HT-29 (cell line): ENCODE data around the gene HYOU1.

DNA sequence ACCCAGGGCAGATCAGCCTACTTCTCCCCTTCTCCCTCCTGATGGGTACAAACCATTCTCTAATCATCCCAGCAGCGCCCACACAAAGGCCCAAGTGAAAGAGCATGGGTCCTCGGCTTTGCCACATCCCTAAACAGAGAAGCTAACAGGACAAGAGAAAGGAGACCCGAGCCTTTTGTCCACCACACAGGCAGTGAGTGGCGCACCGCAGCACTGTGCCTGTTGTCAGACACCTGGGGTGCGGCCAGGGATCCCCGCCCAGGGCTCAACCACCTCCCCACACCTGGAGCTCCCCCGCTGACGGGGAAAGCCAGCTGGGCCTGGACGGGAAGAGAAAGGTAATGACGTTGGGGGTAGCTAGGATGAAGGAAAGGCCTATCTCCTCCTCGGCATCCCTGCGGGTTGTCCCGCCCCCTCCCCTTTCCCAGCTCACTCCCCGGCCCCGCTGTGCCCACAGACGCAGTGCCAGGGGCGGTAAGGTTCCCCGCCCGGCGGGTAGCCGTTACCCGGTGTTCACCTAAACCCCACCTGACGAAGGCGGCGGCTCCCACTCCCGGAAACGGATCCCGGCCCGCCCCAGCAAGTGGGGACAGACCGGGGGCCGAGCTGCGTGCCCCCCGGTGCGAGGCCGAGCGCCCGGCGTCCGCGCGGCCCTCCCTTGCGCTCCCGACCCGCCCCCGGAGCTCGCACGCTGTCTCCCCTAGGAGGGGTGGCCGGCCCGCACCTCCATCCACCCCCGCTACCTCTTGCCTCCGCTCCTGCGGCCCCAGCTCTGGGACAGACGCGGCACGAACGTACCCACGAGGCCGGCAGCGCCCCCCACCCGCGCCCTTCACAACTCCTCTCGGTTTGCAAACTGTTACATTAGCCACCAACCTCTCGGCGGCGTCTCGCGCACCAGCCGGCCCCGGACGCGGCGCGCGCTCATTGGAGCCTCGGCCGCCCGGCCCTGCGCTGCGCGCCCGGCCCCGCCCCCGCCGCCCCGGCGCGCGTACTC is at the start of gene HYOU1:
Gene HYOU1 (minus strand): TSS at position 929 of the 997 bp plus-strand sequence.
- RAMPAGE, long total RNA = no peak

- RAMPAGE, long total RNA = no peak
Observed at GRCh38 chr11:119115905-119116294, 5.5 kb upstream of the HINFP start.

GRCh38 chr11:119232399-119232754 is 26.2 kb downstream of the CBL start:
- RAMPAGE, long total RNA = no peak

DNA sequence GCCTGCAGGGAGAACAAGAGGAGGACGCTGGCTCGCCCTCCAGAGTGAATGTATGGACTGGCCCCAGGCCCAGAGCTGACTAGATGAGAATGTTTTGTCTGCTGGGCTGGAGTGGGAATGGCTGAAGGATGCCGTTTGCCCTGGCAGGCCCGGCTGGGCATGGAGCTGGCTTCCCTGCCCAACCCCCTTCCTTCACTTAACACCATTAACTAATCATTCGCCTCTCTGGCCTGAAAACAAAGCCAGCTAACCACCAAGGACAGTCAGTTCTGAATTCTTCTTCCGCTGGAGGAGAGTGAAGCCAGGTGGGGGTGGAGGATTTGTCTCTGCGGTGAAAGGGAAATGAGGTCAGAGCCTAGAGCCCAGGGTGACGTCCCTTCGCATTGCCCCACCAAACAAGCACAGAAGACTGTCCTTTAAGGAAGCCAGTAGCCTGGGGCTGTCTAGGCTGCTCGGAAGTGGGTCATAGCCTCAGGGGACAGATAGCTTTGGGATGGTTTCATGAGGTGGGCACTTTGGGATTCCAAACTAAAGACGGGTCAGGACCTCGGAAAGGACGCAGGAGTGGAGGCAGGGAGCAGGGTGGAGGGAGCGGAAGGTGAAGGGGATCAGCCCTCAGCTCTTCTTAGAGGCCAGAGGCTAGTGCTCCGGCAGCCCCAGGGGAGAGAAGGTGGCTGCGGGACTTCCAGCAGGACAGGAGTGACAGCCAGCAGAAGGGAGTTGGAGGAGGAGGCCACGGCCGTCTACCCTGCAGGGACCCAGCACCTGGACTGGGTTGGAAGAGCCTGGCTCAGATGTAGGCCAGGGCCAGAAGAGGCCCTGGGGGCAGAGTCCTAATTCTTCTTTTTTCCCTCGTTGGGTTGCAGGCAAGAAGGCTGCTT is 1.9 kb upstream of the MCAM start:
- RAMPAGE, long total RNA = no peak

- RAMPAGE, long total RNA = no peak
Observed at GRCh38 chr11:119347961-119348613, 1.6 kb upstream of the MFRP start.

- RAMPAGE, long total RNA = no peak
Observed at GRCh38 chr11:119356075-119357159, 9.9 kb upstream of the MFRP start.

- RAMPAGE, long total RNA = no peak
Observed at GRCh38 chr11:119461184-119461854, 38.3 kb upstream of the THY1 start.

- RAMPAGE, long total RNA = no peak
Observed at GRCh38 chr11:119486079-119486334, 63.0 kb upstream of the THY1 start.

GRCh38 chr11:119492395-119492663 is 69.4 kb upstream of the THY1 start:
- RAMPAGE, long total RNA = no peak

DNA sequence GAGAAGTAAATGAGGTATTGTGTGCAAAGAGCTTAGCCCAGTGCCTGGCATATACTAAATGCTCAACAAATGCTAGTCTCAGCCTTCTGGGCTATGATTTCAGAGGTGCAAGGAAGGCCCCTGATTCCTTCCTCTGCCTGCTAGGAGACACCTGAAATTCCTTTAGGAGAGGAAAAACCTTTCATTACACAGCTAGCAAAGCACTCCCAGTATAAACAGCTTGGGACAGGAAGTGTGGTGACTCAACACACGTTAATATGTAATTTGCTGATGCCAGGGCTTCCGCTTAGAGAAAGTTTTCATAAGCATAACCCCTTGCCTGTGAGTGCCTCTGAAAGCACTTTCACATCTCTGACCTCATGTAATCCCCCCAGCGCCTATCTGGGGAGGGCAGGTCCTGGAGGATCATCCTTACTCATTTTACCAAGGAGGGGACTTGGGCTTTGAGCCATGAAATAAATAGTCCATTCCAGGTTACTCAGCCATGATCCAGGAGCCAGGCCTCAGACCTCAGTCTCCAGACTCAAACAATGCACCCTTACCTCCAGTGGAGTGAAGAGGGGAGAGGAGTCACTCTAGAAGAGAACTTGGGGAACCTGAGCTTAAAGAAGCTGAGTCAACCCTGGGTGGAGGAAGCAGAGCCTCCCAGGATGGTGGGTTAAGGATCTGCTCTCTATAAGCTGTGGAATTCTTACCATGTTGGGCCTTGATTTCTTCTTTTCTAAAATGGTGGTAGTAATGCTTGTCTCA is 113.4 kb downstream of the NECTIN1 start:
- RAMPAGE, long total RNA = no peak

- RAMPAGE, long total RNA = no peak
Observed at GRCh38 chr11:119720188-119720695, 8.8 kb downstream of the NECTIN1 start.

DNA sequence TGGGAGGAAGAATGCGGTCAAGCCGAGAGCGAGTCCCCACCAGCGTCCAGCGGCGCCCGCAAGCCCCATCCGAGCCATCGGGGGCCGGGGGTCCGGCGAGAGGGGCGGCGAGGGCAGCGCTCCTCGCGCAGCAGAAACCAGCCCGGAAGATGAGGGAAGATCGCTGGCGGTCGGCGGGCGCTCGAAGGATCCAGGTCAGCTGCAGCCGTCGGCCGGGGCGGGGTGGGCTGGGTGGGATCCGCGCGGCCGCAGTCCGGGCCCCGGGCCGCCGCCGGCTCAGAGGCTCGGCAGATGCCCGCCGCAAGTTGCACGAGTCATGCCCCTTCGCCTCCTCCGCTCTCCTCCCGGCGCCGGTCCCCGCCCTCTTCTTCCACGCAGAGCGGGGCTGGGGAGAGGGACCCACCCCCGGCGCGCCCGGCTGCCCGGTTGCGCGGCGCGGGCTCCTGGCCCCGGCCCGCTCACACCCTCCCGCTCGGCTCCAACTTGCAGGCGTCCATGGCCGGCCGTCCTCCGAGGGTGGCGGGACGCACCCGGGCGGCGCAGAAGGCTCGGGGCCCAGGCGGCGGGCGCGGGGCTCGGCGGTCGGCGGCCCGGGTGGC is 425 bp downstream of the NECTIN1 start:
- RAMPAGE, long total RNA = no peak

DNA sequence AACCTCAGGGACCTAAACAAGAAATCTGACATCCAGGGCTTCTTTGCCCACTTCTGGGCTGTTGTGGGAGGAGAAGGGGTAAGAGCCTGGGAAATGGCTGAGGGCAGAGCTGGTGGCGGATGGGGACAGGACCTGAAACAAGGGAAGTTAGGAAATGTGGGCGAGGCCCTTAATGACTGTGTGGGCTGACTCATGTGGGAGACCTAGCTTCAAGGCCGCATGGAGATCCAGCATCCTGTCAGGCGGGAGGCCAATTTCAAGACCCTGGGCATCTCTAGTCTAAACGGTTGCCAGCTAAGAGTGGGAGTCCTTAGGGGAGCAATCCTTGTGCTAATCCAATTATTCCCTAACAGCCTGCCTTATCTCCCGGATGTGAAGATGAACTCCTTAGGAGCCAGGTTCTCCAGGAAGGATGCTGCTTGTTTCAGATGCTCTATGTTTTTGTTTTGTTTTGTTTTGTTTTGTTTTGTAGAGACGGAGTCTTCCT is 2.0 kb upstream of the OAF start:
- RAMPAGE, long total RNA = no peak

DNA sequence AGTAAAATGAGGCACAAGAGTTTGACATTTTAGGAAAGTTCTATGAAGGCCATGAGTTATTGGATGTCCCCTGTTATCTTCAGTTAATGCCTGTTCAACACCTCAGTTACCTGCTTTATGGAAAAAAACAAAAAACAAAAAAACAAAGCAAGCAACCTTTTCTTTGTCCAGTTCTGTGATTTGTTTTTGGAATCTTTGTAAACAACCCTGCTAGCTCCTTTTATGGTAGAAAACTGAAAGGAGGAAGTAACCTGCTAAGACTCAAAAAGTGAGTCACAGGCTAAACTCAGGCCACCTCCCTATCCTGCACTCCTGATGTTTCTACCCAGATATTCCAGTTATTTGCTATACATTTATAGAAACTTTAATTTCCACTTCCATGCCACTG is 20.6 kb upstream of the TLCD5 start:
- RAMPAGE, long total RNA = no peak

DNA sequence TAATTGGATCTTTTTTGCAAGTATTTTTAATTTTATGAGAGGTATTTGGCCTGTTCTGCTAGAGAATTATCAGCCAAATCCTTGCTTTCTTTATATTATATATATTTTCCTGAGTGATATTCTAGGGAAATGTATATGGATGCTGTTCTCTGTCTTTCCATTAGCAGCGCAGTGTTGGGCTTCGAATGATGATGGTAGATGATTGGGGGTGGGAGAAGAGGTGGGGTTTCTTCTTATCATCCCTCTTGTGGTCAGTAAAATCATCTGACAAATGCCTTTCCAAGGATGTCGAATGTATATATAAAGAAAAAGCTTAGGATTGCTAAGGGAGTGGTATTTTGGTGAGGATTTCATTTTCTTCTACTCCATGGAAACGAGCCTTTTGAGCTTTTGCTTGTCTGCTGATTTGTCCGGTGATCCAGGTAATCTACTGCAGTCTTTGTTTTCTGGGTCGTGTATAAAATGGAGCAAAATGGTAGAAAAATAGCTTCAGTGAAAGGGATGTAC is 48.9 kb downstream of the ARHGEF12 start:
- RAMPAGE, long total RNA = no peak

DNA sequence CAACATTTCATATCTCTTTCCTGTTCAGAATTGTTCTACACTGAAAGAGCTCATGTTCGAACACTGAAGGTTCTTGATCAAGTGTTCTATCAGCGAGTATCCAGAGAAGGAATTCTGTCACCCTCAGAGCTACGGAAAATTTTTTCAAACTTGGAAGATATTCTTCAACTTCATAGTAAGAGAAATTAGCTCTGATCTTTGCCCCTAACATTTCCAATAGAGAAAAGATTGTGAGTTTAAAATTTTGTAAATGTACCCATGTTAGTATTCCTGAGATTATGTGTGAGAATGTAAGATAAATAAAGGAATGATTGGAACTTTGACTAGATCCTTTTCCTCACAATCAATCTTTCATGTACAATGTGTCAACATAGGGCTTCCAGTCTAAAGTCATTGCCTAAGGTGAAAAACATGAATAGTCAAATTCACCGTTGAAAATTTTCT is 52.4 kb upstream of the GRIK4 start:
- RAMPAGE, long total RNA = no peak

DNA sequence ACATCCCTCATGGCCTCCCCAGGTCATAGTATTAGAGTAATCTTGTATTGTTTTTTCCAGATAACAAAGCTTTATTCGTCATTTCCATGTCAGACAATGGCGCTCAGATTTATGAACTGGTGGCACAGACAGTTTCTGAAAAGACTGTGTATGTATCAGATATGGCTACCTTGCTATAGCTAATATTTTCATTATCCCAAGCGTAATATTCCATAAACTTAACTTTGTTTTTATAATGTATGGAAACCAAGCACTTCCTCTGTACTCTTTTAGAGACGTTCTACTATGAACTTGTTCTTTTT is 35.0 kb upstream of the GRIK4 start:
- RAMPAGE, long total RNA = no peak

GRCh38 chr11:120482102-120482308 is 29.5 kb upstream of the GRIK4 start:
- RAMPAGE, long total RNA = no peak

DNA sequence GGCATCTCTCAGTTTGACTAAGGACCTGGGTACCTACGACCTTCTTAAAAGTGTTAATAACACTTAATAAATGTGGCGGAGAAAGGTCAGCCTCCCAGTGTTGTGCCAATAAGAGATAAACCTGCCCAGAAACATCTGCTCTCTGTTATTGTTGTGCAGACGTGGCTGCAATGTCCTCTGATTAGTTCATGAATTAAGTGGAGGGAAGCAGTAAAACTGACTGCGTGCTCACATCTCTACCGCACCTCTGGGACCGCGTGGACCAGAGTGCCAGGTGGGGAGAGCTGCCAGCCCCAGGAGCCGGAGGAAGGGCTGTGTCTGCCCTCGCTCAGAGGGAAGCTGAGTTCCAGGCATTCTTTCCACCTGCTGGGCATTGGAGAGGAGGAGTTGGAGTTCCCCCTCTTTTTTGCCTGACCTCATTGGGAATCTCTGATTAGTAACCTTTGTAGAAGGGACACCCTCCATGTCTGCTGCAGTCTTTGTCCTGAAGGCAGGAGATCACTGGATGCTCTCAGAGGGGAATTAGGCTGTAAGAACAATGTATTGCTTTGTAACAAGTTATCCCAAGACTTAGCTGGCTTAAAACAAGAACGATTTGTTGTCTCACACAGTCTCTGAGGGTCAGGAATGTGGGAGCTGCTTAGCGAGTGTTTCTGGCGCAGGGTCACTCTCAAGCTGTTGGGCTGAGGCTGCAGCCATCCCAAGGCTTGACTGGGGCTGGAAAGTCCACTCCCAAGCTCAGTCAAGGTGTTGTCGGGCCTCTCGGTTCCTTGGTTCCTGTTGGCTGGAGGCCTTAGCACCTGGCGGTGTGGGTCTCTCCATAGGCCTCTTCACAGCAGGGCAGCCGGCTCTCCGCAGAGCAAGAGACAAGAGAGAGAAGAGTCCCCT is 247.7 kb upstream of the TBCEL start:
- RAMPAGE, long total RNA = no peak

GRCh38 chr11:121383577-121384180 is 68.4 kb upstream of the SORL1 start:
- RAMPAGE, long total RNA = no peak